ENCODE results near the genes KIAA1586, PRIM2 and PHF3.

- PRO-cap, 3 experiments: no peak in any of the 3 experiments
- RAMPAGE, long total RNA: no peak
- RRBS, 2 experiments: no CpG with 5 or more reads among the region's 5 CpGs
These were observed 593 bp upstream of the TINAG start for GRCh38 chr6:54307539-54308157.

- PRO-cap, 3 experiments: no peak in any of the 3 experiments
- RAMPAGE, long total RNA: no peak
- RRBS, 2 experiments: no CpG with 5 or more reads among the region's 2 CpGs
These were observed 156.2 kb downstream of the COL21A1 start for GRCh38 chr6:56091007-56091783.

DNA sequence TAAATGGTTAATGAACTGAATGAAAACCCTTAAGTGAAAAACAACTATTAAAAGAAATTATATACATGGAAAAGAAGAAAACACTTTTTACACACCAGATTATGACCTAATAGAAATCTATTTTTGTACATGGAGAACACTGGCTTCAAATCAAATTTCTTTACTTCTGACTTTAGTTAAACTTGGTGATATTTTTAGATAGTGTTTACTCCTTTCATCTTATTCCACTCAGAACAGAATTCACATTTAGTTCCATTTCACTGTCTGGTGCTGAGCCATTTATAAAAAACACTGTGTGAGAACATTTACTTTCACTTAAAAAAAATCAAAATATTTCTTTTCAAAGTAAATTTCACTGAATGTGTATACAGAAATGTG, 258.5 kb upstream of the COL21A1 start:
- PRO-cap, 3 experiments: no peak in any of the 3 experiments
- RAMPAGE, long total RNA: no peak

DNA sequence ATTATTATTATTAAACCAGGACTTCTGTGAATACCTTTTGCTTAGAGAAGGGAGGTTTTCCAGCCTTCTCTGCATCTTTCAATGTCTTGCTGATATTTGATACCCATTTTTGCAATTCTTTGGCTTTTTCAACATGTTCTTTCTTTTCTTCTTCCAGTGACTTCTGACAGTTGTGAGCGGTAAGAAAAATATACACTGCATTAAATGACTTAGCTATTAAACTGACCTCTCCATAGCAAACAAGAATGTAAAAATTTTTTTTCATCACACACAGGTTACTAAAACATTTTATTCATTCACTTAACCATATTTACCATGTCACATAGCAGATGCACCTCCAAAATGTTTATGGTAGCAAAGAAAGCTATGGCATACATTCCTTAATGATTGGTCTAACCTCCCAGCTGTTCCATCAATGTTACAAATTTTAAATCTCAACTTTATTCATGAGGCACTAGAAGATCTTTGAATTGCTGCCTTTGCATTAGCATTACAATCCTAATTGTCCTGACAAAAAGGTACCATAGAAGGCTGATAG, 340.2 kb downstream of the DST start:
- PRO-cap, 3 experiments: no peak in any of the 3 experiments
- RAMPAGE, long total RNA: no peak
- RRBS, 2 experiments: no CpG with 5 or more reads among the region's 1 CpG

DNA sequence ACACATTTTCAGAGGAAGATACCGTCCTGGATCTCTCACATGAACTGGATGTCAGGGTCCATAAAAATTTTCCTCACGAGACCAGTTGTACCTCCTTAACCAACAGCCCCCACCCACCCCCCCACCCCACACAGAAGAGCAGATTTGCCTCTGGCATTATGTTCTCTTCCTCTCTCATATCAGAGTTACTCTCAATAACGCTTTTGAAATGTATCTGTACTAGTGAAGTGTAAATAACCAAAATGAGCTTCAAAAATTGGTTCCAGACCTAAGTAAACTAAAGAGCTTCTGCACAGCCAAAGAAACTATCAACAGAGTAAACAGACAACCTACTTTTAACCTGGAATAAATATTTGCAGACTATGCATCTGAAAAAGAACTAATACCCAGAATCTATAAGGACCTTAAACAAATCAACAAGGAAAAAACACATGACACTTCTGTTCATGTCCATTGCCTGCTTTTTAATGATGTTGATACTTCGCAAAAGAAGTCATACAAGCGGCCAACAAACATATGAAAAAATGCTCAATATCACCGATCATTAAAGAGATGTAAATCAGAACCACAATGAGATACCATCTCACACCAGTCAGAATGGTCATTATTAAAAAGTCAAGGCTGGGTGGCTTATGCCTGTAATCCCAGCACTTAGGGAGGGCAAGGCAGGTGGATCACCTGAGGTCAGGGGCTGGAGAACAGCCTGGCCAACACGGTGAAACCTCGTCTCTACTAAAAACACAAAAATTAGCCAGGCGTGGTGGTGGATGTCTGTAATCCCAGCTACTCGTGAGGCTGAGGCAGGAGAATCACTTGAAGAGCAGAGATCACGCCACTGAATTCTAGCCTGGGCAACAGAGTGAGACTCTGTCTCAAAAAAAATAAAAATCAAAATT, 269.5 kb downstream of the DST start:
- PRO-cap, 3 experiments: peak in 1 of 3 experiments; most common plus-strand start position 156 of the sequence (in 1)
- RAMPAGE, long total RNA: no peak
- RRBS, 2 experiments: no CpG with 5 or more reads among the region's 11 CpGs

DNA sequence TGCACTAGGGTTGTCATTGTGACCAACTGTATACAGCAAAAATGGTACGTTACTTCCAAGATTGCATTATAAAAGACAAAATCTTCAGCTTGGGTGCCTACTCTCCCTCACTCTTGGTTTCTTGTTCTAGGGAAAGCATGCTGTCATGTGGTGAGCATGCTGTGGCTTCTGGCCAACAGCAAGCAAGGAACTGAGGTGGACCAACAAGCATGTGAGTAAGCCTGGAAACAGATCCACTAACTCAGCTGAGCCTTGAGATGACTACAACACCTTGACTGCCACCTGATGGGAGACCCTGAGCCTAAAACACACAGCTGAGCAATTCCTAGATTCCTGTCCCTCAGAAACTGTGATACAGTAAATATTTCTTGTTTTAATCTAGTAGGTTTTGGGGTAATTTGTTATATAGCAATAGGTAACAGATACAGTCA, 181.8 kb downstream of the DST start:
- PRO-cap, 3 experiments: peak in 1 of 3 experiments; most common plus-strand start position 281 of the sequence (in 1); most common minus-strand start position 123 of the sequence (in 1)
- RAMPAGE, long total RNA: no peak
- RRBS, 2 experiments: no CpG with 5 or more reads among the region's 1 CpG

DNA sequence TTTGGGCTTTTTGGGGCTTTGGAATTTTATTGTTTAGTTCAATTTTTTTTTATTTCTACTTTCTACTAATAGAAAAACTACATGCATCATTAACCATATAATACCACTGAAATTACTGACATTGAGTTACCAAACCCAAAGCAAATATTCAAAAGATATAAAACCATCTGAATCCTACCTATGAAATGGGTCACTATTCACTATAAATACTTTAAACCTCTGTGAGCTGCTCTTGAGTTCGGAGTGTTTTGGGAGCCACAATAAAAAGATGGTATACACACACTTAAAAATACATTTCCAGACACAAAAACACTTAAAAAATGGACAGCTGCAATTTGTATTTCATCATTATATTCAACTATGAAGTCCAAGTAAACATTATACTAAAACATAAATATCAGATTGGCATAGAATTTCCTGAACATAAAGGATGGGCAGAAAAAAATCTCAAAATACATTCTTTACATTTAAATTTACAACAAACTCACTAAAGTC, 112.5 kb downstream of the DST start:
- PRO-cap, 3 experiments: peak in 1 of 3 experiments; most common plus-strand start position 235 of the sequence (in 1)
- RAMPAGE, long total RNA: no peak
- RRBS, 2 experiments: no CpG with 5 or more reads among the region's 1 CpG

DNA sequence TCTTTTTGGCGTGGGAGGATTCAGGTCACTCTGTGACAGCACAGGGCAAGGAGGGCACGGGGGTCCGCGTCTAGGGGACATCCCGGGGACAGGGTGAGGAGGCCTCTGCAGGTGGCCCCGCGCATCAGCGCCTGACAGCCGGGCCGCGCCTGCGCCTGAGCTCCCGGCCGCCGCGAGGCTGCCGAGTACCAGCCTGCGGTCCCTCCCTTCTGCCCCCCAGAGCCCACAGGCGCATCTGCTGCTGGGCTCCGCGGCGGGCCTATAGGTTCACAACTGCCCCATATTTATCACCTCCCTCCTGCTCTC, 110.6 kb downstream of the DST start:
- PRO-cap, 3 experiments: peak in 3 of 3 experiments; most common plus-strand start position 219 of the sequence (in 1); most common minus-strand start position 107 of the sequence (in 2)
- RAMPAGE, long total RNA: no peak
- RRBS, 2 experiments: 1 to 3% methylated on average over 5 of the region's 22 CpGs

DNA sequence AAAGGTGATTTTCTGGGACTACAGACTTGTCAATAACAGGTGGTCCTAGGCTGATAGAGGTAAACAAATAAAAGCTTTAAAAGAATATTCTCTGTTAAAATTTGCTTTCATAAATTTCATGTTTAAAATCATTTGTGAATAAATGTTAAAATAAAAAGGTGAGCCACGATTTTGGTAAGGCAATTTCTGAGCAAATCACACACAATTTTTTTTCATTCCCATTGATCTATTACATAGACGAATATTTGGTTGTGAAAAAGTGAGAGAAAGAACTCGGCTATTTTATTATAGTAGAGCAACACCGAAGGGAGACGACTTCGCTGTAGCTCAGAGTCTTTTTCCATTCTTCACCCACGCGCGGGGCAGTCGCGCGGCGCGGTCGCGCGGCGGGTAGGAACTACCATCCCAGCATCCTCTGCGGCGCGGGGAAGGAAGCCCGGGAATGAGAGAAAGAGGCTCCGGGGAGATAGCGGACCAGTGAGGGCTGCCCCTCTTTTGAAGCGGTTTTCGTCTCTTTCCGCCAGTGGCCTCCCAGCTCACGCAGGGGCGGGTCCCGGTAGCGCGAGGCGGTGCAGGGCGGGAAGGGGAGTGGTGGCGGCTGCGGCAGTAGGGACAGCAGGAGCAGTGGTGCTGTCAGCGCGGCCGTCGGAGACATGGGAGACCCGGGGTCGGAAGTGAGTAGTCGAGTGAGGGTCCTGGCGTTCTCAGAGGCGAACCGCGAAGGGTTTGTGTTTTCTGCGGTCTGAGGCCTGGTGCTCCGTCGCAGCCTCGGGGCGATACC, at the start of gene KIAA1586:
Gene KIAA1586 (plus strand): TSS at position 591 of the 781 bp plus-strand sequence.
- PRO-cap, 3 experiments: peak in 3 of 3 experiments; most common plus-strand start position 579 of the sequence (in 1); most common minus-strand start position 367 of the sequence (in 2)
- RAMPAGE, long total RNA: start-site peak on the plus strand centred at position 513 of the sequence, 213 bp wide, 484 and 76 reads in 2 replicates
- RRBS, 2 experiments: 2 to 3% methylated on average over 5 of the region's 52 CpGs

DNA sequence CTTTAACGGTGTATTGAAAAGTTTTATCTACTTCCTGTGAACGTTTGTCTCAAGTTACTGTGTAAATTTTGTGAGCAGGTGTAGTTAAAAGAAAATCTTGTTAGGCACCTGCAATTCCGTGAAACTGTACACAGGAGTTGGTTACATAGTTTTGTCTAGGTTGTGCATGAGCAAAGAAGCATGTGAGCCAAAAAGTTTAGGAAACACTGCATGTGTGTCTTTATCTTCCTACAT, 1.4 kb downstream of the BAG2 start:
- PRO-cap, 3 experiments: no peak in any of the 3 experiments
- RAMPAGE, long total RNA: no peak
- RRBS, 2 experiments: no CpG with 5 or more reads among the region's 3 CpGs

DNA sequence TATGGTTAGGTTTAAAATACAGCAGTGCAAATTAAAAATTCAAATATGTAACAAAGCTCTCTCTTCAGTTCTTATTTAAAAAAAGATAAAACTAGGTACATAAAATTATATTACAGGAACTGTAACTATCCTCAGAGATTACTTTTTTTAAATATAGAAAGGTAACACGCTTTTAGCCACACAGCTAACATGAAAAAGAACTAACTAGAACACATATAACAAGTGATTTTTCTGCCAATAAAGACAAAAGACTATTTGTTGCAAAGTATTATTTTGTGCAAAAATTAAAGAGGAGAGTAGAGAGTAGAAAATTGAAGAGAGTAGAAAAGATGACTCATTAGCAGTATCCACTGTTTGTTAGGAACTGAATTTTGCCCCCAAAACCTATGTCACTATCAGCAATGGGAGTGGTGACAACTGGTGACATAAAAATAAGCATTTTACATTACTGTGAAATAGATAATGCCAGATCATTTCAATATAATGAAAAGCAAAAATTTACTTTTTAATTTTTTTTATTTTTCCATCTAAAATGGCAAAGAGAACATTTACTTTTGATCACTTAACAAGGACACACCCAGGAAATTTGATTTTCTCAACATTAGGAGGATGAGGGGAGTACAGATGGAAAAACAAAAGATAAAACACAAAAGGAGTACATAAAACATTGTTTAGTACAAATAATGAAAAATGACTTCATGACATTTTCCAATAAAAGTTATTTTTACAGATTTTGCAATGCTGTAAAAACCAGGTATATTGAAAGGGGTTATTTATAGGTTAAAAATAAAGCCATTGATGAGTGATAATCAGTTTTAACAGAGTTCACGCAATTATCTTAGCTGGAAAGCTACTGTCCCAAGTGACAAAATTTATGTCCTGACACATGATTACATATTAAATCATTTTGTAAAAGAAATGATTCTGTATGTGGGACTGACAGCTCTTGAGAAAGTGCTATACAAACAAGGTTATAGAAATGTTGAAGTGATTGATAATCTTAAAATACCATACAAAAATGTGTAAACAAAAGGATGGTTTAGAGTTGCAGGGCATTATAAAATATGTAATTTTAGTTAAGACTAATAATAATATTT, 16.5 kb downstream of the BAG2 start:
- PRO-cap, 3 experiments: no peak in any of the 3 experiments
- RAMPAGE, long total RNA: no peak
- RRBS, 2 experiments: no CpG with 5 or more reads among the region's 2 CpGs

GRCh38 chr6:57216390-57217023, 5.6 kb downstream of the RAB23 start:
- PRO-cap, 3 experiments: no peak in any of the 3 experiments
- RAMPAGE, long total RNA: no peak
- RRBS, 2 experiments: no CpG with 5 or more reads among the region's 7 CpGs

DNA sequence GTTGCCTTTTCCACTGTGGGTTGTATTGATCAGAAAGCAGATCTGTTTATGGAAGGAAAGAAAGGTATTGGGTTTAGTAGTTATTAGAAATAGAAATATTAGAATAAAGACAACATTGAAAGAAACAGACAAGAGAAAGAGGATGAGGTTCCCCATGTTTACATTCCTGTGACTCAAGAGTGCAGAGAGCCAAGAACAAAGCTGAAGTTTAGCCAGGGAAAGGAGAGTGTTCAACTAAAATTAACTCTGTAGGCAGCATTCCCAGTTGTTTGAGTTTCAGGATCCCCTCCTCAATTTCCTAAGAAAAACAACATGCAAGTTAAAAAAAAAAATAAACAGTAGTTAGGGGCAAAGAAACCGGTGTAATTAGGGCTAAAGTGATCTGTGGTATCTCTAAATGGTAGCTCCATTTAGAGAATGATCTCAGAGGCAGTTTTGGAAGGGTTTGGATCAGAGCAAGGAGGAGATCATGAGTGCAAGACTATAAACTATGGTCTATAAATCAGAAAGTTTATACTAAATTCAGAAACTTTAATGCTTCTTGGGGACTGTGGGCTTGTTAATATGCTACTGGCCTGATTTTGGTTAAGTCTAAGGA, 30.9 kb upstream of the RAB23 start:
- PRO-cap, 3 experiments: no peak in any of the 3 experiments
- RAMPAGE, long total RNA: no peak
- RRBS, 2 experiments: no CpG with 5 or more reads among the region's 1 CpG

- PRO-cap, 3 experiments: peak in 2 of 3 experiments; most common plus-strand start chr6:57317630 (in 2); most common minus-strand start chr6:57317537 (in 2)
- RAMPAGE, long total RNA: start-site peak on the plus strand at chr6:57317603-57317698, 37 and 10 reads in 2 replicates
- RRBS, 2 experiments: no CpG with 5 or more reads among the region's 20 CpGs
These were observed at the start of gene PRIM2 for GRCh38 chr6:57317277-57317942. TSS of gene PRIM2 (plus strand) at chr6:57317630.

DNA sequence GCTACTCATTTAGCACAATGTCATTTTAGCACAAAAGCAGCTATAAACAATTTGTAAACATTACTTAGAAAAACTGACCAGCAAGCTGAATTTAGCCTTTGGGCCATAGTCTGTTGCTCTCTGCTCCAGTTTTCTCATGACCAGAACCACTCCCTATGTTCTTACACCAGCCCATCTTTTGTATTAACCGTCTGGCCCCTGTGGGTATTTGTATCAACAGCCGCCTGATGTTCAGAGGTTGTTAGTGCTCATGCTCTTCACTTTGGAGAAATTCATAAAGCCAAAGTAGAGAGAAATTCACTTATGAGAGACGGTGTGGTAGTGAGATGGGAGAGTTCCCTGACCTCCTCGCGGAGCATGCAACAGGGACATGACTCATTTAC, 29.1 kb downstream of the LGSN start:
- PRO-cap, 3 experiments: no peak in any of the 3 experiments
- RAMPAGE, long total RNA: no peak
- RRBS, 2 experiments: no CpG with 5 or more reads among the region's 5 CpGs

DNA sequence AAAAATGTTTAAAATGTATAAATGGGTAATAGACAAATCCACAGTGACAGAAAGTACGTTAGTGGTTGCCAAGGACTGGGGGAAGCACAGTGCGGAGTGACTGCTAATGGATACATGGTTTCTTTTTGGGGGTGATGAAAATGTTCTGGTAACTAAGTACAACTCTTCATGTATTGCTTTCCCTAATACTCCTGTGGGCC, 94.1 kb upstream of the PTP4A1 start:
- PRO-cap, 3 experiments: no peak in any of the 3 experiments
- RAMPAGE, long total RNA: no peak
- RRBS, 2 experiments: no CpG with 5 or more reads among the region's 2 CpGs

- PRO-cap, 3 experiments: no peak in any of the 3 experiments
- RAMPAGE, long total RNA: no peak
These were observed 7.9 kb upstream of the PTP4A1 start for GRCh38 chr6:63564460-63564727.

DNA sequence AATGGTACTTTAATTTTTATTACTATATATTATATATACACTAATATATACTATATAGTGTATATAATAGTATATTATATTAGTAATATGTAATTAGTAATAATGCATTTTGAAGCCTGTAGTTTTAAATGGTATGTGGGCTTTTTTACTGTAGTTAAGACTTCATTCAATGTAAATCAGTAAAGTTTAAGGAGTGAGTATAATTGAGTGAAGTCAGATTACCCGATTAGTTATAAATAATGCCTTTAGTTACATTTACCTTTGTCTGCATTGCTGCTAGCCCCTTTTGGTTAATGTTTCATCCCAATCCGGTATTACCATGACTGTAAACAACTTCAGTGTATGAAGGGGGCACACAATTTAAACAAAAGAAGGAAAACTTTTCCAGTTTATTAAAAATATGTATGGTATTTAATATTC, 5.5 kb downstream of the PTP4A1 start:
- PRO-cap, 3 experiments: no peak in any of the 3 experiments
- RAMPAGE, long total RNA: no peak
- RRBS, 2 experiments: no CpG with 5 or more reads among the region's 2 CpGs

- PRO-cap, 3 experiments: peak in 3 of 3 experiments; most common plus-strand start chr6:63636360 (in 3); most common minus-strand start chr6:63635678 (in 3)
- RAMPAGE, long total RNA: no peak
- RRBS, 2 experiments: under 1 to 1% methylated on average over 25 of the region's 113 CpGs
These were observed at the start of gene PHF3 for GRCh38 chr6:63635550-63636430. TSS of gene PHF3 (plus strand) at chr6:63635802.

DNA sequence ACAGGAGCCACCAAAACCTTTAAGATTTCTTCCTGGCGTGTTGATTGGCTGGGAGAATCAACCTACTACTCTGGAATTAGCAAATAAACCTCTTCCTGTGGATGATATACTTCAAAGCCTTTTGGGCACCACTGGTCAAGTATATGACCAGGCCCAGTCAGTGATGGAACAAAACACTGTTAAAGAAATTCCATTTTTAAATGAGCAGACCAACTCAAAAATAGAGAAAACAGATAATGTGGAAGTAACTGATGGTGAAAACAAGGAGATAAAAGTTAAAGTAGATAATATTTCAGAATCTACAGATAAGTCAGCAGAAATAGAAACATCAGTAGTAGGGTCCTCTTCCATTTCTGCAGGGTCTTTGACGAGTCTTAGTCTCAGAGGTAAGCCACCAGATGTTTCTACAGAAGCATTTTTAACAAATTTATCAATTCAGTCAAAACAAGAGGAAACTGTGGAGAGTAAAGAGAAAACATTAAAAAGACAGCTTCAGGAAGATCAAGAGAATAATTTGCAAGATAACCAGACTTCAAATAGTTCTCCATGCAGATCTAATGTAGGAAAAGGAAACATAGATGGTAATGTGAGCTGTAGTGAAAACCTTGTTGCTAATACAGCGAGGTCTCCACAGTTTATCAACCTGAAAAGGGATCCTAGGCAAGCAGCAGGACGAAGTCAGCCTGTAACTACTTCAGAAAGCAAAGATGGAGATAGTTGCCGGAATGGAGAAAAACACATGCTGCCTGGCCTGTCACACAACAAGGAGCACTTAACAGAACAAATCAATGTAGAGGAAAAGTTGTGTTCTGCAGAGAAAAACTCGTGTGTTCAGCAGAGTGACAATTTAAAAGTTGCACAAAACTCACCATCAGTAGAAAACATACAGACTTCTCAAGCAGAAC, 76.5 kb downstream of the PHF3 start:
- PRO-cap, 3 experiments: no peak in any of the 3 experiments
- RAMPAGE, long total RNA: no peak
- RRBS, 2 experiments: no CpG with 5 or more reads among the region's 6 CpGs

Data from skeletal muscle tissue (tissue), 7 donors.